CD14-positive monocyte (primary cell): Measurements from ENCODE around the gene GAS1.

- CAGE, long polyA plus RNA, result no peak
Measured at GRCh38 chr9:84670120-84671224, 943 bp downstream of the NTRK2 start.

GRCh38 chr9:85077629-85077836 is 408.0 kb downstream of the NTRK2 start:
- CAGE, long polyA plus RNA, result no peak

DNA sequence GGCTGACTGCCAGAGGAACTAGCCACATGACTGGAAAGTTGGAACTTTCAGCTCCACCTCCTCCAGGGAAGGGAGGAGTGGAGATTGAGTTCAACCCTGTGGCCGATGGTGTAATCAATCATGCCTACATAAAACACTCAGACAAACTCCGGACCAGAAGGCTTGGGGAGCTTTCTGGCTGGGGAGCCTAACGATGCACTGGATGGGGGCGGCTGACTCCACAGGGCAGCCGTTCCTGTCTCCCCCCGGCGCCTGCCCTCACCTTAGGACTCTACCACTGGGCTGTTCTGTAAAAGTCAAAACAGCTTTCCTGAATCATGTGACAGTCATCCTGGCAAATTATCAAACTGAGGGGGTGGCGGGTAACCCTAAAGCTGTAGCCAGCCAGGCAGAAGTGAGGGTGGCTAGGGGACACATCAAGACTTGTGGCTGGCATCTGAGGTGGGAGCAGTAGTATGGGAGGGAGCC is 58.0 kb downstream of the GOLM1 start:
- CAGE, long polyA plus RNA, result no peak

- CAGE, long polyA plus RNA, result no peak
Measured at GRCh38 chr9:86079006-86079407, 20.4 kb downstream of the GOLM1 start.

DNA sequence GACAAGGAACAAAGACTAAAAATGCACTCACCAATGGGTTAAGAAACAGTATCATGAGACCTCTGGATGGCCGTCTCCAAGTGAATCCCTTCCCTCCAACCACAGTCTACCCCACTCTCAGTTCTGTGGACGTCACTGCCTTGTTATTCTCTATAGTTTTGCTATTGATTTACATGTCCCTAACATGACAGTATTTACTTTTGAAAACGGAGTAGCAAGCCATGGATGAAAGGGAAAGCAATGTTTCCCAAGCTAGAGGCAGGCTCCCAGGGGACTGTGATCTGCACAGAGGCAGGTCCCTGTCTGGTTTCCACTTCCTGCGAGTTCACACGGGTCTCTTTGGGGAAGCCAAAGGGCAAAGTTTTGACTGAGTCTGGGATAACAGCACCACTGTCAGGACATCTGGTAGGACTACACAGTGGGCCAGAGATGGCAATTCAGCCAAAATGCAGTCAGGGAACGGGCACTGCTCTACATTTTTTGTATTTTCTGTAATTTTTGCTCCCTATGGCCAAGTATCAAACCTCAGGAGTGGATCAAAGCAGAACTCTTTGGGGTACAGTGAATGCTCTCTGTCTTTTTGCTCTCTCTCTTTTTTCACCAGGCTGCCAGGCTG is 12.7 kb downstream of the C9orf153 start:
- CAGE, long polyA plus RNA, result no peak

DNA sequence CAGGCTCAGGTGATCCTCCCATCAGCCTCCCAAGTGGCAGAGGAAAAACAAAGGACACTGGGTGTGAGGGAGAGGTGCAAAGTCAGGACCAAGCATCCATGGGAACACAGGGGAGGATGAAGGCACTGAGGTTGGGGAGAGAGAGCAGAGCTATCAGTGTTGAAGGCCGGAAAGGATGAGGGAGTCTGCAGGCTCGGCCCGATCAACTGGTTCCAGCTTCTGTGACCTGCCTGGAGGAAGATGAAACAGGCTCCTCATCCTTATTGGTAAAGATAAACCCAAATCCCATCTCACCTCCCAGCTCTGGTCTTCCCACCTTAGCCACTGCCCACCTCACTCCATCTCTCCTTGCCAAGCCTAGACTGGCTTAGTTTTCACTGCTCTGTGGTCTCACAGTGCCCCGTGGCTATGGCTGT is 327 bp downstream of the C9orf153 start:
- CAGE, long polyA plus RNA, result no peak

GRCh38 chr9:86300988-86301809 is 18.9 kb upstream of the ISCA1 start:
- CAGE, long polyA plus RNA, result no peak

GRCh38 chr9:86322725-86324031 is 31.0 kb downstream of the TUT7 start:
- CAGE, long polyA plus RNA, result no peak

- CAGE, long polyA plus RNA, result no peak
Measured at GRCh38 chr9:86349213-86349744, 4.9 kb downstream of the TUT7 start.

DNA sequence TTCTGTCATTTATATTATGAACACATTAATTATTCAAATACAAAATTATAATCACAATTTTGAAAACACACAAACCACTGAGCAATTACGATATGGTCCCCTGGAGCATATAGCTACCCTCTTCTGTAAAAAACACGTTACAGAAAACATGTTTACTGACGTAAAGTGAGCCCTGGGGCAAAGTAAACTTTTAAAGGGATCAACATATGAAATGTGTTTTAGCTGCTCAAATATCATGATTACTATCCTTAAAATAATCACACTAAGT is 2.0 kb downstream of the TUT7 start:
- CAGE, long polyA plus RNA, result no peak

- CAGE, long polyA plus RNA, result no peak
Measured at GRCh38 chr9:86946721-86947574, at the start of gene GAS1. Gene GAS1 (minus strand): TSS chr9:86947506.

- CAGE, long polyA plus RNA, result no peak
Measured at GRCh38 chr9:87595617-87595934, 97.9 kb downstream of the DAPK1 start.

DNA sequence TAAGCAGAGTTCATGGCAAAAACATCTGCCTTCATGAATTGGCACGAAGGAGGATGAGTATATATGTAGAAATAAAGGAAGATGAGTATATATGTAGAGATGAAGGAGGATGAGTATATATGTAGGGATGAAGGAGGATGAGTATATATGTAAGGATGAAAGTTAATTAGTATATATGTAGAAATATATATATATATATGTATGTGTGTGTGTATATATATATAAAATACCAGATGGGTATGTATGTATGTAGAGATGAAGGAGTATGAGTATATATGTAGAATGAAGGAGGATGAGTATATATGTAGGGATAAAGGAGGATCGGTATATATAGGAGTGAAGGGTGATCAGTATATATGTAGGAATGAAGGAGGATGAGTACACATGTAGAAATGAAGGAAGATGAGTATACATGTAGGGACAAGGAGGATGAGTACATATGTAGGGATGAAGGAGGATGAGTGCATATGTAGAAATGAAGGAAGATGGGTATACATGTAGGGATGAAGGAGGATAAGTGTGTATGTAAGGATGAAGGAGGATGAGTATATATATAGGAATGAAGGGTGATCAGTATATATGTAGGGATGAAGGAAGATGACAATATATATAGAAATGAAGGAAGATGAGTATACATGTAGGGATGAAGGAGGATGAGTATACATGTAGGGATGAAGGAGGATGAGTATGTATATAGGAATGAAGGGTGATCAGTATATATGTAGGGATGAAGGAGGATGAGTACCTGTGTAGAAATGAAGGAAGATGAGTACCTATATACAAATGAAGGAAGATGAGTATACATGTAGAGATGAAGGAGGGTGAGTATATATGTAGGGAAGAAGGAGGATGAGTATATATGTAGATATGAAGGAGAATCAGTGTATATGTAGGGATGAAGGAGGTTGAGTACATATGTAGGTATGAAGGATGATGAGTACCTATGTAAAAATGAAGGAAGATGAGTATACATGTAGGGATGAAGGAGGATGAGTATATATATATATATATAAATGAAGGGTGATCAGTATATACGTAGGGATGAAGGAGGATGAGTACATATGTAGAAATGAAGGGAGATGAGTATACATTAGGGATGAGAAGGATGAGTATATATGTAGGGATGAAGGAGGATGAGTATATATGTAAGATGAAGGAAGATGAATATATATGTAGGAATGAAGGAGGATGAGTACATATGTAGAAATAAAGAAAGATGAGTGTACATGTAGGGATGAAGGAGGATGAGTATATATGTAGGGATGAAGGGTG is 93.6 kb upstream of the CTSL start:
- CAGE, long polyA plus RNA, result no peak

GRCh38 chr9:87640307-87641061 is 85.4 kb upstream of the CTSL start:
- CAGE, long polyA plus RNA, result no peak

DNA sequence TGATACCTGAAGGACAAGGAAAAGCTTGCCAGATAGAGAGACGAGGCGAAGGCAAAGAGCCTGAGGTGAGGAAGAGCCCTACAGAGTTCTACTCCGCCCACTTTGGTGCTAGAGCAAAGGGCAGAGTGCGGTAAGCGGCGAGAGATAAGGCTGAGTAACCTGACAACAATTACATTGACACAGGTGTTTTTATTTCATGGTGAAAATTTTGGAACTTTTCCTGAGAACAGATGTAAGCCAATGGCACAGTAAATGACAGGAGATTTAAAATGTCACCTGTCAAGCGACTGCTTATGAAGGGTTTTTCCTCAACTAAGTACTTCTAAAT is 21.5 kb upstream of the ENSG00000283205 start:
- CAGE, long polyA plus RNA, result no peak

DNA sequence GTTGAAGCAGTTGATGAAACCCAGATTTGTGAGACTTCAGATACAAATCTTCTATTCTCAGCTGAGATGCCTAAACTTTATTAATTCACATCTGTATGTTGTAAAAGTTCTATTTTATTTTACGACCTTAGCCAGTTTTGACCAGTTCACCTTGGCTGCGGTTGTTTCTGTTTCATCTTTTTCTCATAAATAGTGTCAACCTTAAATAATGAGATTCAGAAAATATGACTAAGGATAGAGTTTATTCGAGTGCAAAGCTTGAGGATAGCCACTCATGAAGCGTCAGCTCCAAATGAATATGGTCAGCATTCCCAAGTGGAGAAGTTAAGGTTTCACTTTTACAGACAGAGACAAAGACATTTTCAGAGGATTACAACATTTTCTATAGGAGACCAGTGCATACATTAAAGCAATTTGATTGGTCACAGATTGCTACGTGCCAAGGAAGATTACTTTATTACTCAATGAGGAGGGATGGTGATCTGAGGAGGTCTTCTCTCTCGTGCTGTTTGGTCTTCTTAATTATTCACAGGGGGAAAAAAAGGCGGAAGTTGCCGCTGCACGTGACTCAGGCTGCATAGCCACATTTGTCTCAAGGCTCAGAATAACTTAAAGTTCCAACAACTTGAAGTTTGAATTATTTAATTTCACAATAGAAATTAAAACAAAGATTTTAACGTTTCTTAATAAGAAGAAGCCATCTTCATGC is 60.0 kb upstream of the SPATA31C2 start:
- CAGE, long polyA plus RNA, result no peak

DNA sequence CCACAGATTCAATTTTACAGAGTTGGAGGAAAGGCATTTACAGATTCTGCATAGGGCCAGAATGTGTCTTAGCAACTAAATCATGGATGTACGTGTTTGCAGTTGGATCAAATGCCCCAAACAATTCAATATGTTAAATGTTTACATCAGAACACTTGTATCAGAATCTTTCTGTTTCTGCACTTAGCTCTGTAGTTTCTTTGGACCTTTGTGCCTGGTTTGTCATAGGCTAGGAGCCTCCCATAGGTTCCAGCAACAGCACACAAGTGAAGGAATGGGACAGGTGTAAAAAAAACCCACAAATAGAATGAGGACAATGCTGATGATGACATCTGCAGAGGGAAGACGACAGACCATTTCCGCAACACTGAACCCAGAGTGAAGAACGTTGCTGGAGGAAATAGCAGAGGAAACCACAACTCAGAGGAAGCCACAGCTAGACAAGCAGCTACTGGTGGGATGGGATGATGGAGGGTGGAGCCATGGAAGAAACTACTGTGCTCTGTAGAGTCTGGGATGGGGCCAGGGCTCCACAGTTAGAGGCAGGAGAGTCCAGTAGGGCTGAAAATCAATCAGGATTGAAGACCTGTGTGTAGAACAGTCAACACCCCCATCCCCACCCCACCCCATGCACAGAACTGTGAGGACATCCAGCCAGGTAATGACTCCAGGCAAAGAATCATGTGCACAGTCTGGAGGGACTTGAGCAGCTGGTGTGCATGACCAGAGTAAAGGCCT is 65.4 kb upstream of the SPIN1 start:
- CAGE, long polyA plus RNA, result no peak

DNA sequence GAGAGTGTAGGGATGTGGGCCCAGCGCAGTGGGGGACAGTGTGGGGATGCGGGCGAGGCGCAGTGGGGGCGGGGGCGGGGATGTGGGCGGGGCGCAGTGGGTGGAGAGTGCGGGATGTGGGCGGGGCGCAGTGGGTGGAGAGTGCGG is 218 bp upstream of the NXNL2 start:
- CAGE, long polyA plus RNA, result no peak

DNA sequence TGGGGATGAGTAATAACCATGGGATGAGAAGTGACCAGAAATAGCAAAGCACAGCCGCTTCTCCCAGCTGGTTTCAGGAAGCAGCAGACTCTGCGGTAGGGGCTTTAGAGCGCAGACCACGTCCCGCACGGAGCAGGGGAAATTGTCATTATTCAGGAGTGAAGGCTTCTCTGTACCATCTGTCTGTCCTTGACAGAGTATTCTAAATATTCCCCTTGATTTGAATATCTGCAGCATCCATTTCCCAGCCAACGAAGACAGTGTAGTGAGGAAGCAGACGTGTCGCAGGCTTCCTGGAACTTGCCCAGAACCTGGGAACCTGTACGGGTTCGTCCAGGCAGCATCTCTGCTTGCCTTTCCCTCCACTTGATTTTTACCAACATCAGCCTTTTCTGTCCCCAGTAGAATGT is 159.7 kb downstream of the NXNL2 start:
- CAGE, long polyA plus RNA, result no peak

DNA sequence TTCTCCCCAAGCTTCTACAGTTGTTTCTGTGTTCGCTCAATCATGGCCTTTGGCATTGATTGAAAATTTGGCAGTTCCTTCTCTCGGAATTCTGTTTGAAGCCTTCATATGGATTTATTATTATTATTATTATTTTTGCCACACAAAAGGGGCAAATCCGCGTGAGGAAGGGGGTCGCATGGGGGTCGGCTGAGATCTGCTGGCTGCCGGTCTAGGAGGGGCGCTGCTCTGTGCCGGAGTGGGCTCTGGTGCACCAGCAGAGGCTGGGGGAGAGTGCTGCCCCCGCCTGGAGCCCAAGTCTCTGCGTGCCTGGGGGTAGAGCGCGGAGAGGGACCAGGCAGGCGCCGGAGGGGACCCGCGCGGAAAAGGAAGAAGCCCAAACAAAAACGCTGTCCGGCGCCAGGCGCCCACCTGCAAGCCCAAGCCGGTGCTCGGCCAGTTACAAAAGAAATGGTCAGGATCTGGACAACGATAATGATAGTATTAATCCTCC is 676 bp upstream of the S1PR3 start:
- CAGE, long polyA plus RNA, result no peak